ENCODE measurements around the genes OXCT1 and HMGCS1.

DNA sequence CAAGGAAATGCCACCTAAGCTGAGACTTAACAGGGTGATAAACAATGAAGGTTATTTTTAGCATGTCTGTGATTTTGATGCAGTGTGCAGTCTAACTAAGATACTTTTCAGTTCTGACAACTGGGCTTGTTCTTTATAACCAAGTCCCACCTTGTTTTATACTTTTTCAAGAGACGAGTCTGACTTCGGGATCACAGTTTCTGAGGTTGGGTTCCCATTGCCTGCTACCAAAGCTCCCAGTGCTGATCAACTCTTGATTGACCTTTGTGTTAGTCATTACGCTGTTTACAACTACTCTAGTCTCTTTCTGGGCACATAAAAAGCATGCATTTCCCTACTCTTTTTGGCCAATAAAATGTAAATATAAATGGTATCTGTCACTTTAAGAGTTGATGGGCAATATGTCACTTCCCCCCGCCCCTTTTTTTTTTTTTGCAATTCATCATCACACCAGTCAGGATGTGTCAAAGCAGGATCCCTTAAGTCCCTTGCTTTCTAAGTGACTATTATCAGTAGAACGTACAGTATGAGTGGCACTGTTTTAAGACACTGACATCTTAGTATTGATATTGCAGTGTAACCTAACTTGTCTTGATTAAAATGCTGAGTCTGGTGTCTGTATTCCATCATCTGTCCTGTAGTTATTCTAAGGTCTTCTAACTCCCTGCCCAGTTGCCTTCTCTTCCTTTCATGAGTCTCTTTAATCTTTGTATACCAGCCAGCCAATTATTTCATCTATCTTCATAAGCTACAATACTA lies 31.3 kb downstream of the C6 start:
- PRO-cap = no peak
- RAMPAGE, long total RNA, 3 experiments = no peak in any of the 3 experiments

DNA sequence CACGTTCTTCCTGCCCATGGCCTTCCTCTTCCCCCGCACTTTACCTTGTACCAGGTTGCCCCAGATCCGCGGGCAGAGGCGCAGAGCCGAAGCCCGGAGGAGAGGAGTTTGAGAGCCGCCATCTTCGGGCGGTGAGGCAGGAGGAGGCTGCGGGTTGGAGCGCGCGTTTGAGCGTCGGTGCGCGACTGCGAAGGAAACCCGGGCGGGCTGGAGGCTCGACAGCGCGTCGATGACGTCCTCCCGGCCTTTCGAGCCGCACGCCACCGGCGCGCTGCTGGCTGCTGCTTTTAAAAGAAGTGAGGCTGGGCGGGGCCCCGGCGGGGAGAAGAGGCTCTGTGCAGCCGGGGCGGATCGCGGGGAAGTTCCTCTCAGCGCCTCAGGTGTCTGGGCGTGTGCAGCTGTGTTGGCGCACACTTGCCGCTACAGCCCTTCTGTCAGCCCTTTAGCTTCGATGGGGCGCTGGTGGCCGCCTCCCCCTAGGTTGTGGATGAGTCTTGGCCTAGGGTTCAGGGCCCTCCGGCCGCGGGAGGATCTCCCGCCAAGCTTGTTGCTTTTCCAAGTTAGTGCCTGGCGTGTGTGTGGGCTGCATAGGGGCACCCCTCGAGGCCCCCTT lies at the start of gene OXCT1:
Gene OXCT1 (minus strand): TSS at position 189 of the 613 bp plus-strand sequence.
- PRO-cap = bidirectional peak, plus-strand start at position 323 of the sequence, minus-strand start at position 189 of the sequence
- RAMPAGE, long total RNA, 3 experiments = start-site peak on the minus strand in 2 of 3 experiments, centred at positions 165 to 263 of the sequence, 161 to 359 reads per replicate

- PRO-cap = no peak
- RAMPAGE, long total RNA, 3 experiments = no peak in any of the 3 experiments
Measured at GRCh38 chr5:41871718-41872195, 1.5 kb upstream of the OXCT1 start.

- PRO-cap = no peak
- RAMPAGE, long total RNA, 3 experiments = no peak in any of the 3 experiments
Measured at GRCh38 chr5:42364398-42364799, 58.8 kb upstream of the GHR start.

GRCh38 chr5:42554349-42554769 lies 131.1 kb downstream of the GHR start:
- PRO-cap = no peak
- RAMPAGE, long total RNA, 3 experiments = no peak in any of the 3 experiments

GRCh38 chr5:42718409-42718960 lies 38.1 kb upstream of the CCDC152 start:
- PRO-cap = no peak
- RAMPAGE, long total RNA, 3 experiments = no peak in any of the 3 experiments

GRCh38 chr5:42819356-42819861 lies 7.7 kb upstream of the SELENOP start:
- PRO-cap = no peak
- RAMPAGE, long total RNA, 3 experiments = no peak in any of the 3 experiments

DNA sequence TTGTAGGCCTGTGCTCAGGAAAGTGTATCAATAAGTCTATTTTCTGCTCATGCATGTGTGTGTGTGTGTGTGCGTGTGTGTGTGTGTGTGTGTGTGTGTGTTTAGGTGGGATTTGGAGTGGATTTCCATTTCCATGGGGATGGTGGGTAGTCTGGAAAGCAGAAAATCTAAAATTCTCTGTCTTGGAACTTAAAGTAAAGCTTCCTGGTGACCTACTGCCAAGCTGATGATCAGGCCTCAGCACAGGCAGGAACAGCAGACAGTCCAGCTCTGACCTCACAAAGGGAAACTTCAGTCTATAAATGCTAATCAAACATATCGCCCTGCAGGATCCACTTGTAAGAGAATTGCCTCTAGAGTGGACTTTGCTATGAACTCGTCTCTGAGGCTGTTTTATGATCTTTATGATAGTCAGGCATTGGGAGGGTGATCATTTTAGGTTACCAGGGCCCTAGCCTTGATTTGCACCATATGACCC lies 67.5 kb upstream of the SELENOP start:
- PRO-cap = no peak
- RAMPAGE, long total RNA, 3 experiments = no peak in any of the 3 experiments

DNA sequence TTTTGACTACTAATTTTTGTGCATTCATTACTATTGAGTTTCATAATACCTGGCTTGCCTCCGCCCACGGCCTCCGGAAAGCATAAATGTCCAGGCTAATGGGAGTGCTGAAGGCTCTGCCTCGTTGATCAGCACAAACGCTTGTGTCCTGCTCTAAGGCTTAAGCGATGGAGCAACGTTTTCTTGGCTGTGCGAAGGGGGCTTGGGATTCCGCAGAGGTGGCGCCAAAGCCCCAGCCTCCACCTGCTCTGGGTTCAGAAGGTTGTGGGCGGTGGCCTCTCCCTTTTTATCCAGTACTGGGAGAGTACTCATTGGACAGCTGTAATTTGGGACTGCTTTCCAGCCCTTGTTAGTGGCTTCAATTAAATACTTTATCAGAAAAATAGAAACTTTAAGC lies 19.7 kb downstream of the ANXA2R start:
- PRO-cap = no peak
- RAMPAGE, long total RNA, 3 experiments = no peak in any of the 3 experiments

DNA sequence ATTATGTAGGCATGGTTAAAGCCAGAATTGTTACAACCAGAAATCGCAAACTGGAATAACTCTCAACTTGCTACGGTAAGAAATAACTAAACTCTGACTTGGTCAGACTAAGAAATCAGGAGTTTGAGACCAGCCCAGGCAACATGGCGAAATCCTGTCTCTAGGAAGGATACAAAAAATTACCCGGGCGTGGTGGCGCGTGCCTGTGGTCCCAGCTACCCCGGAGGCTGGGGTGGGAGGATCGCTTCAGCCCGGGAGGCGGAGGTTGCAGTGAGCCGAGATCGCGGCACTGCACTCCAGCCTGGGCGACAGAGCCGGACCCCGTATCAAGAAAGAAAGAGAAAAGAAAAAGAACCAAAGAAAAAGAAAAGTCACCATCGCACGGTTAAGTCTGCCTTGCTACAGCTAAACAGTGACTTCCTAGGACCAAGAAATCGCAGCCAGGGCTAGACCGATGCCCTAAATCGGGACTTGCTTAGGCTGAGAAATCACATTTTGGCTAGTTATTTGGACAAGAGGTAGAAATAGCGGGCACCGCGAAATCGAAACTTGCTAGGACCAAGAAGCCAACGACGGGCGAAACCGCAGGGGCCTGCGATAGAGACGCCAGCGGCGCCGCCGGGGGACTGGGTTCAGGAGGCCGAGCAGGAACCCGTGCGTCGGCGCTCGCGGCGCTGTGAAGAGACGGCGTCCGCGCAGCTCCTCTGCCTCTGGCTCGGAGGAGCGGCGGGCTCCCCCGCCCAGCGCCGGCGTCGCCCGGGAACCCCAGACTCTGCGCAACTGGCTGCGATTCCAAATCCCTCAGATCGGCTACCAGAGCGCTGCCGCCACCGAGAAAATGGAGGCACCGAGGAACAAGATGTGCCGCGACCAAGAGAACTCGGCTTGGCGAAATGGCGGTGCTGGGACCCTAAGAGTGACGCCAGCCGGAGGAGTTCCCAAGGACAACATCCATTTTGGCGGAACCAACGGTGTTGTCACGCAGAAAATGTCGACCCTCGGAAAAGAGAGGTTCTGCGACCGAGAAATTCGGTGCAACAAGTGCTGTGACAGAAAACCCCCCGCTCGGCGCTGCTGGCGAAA lies 26.0 kb upstream of the ANXA2R start:
- PRO-cap = unidirectional peak, plus-strand start at position 241 of the sequence; bidirectional peak, plus-strand start at position 600 of the sequence, minus-strand start at position 678 of the sequence; bidirectional peak, plus-strand start at position 795 of the sequence, minus-strand start at position 706 of the sequence; unidirectional peak, minus-strand start at position 918 of the sequence
- RAMPAGE, long total RNA, 3 experiments = start-site peak on the plus strand in 1 of 3 experiments, centred at positions 182 to 700 of the sequence, 11 reads per replicate

- PRO-cap = no peak
- RAMPAGE, long total RNA, 3 experiments = no peak in any of the 3 experiments
Measured at GRCh38 chr5:43237047-43237381, 45.0 kb downstream of the NIM1K start.

DNA sequence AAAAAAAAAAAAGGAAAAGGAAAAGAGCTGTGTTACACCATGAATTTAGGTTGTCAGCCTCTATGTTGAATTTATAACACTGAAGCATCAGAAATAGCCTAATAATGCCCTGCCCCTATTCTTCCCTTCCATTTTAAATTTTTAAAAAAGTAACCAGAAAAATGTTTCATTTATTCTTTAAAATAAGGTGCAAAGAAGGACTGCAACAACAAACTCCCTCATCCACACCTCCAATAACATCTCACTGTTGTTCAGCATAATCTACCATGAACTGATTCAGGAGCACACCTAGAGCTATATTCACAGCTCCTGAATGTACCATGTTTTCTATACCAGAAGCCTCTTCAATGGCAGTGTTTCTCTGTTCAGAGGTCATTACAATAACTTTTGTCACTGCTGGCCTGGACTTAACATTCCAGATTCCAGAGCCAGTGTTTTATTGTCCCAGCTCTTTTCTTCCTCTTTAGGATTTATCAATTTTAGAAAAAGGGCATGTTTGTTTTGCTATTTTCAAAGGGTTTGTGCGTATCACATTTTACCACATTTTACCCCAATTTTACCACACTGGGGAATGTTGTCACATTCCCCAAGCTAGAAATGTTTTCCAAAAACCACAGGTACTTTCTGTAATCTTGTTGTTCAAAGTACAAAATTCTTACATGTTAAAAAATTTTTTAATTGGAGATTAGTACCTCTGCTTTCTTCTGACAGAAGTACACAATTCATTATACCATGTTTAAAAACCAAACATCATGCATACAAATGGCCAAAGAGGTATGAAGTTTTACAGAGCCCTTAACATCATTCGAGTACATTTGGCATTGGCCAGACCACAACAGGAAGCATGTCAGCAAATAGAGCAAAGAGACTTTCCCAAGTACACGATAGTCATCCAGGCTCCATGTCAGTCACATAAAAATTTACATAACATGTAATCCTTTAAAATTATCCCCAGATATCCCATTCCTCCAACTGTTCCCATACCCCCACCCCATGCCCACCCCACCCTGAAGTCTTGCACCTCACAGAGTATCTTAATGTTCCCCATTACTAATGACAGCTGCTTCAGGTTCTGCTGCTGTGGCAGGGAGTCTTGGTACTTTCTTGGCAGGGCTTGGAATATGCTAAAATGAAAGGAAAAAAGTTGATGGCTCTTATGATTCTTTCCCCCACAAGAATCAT lies 22.7 kb downstream of the HMGCS1 start:
- PRO-cap = no peak
- RAMPAGE, long total RNA, 3 experiments = no peak in any of the 3 experiments

DNA sequence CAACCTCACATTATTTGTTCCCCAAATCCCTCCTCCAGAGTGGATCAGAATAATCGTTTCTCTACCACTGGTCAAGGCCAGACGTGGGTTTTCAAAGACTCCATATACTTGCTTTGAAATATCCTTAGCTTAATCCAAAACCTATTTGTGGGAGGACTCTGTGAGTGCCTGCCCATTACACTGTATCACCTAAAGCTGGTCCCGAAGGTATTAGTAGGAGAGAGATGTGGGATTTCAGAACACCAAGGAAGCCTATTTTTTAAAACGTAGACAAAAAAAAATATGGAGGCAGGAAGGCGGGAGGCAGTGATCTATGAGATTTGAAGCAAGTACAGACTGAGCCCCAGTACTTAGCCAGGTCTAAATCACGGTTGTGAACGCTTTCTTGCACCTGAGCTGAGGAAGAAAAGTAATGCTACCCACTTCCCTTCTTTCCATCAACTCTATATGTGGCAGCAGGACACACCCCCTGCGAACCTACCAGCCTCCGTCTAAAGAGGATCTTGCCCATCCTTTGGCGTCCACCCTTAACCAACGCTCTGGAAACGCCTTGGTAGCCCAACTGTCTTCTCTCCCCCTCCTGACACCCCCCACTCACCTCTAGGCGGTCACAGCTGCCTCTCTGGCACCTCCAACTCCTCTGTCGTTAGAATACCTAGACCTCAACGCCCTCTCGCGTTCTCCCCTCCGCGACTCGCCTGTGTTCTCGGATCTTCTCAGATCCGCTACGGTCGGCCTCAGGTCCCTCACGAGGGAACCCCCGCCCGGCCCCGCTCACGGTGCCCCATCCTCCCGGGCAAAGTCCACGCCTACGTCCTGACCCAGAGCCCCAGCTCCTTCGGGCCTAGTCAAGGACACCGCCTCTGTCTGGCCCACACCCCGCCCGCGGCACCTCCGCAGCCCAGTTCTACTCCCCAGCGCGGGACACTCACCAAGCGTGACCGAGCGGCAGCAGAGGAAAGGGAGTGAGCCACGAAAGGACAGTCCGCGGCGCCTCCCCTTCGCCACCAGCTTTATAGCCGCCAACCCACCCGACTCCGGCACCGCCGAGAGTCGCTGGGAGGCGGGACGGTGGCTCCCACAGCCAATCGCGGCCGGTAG lies at the start of gene HMGCS1:
Gene HMGCS1 (minus strand): TSS at position 989 of the 1,101 bp plus-strand sequence.
- PRO-cap = bidirectional peak, plus-strand start outside the sequence, minus-strand start at position 1,044 of the sequence
- RAMPAGE, long total RNA, 3 experiments = start-site peak on the minus strand in 3 of 3 experiments, centred at positions 1,003 to 1,055 of the sequence, 60 to 64 reads per replicate

DNA sequence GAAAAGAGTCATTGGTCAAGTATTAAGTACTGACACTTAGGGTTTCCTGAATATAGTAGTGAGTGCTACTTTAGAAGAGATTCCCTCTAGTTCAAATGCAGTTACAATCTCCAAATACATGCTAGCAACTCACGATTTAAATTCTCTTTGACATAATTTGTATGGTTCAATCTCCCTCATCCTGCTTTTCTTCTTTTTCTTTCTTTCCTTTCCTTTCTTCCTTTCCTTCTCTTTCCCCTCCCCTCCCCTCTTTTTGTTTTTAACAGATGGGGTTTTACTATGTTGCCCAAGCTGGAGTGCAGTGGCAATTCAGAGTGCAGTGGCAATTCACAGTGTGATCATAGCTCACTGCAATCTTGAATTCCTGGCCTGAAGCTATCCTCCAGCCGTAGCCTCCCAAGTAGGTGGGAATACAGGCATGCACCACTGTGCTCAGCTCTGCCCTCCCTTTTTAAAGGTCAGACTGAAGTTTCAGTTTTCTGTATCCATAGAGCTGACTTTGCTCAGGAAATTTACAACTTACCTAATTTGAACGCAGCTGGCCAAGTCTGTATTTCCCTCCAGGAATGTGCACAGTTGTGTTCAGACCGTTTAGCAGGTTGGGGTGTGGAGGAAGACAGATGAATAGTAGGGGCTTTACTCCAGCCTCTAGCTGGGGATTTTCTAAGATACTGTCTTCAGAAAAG lies 754 bp downstream of the CCL28 start:
- PRO-cap = no peak
- RAMPAGE, long total RNA, 3 experiments = no peak in any of the 3 experiments

DNA sequence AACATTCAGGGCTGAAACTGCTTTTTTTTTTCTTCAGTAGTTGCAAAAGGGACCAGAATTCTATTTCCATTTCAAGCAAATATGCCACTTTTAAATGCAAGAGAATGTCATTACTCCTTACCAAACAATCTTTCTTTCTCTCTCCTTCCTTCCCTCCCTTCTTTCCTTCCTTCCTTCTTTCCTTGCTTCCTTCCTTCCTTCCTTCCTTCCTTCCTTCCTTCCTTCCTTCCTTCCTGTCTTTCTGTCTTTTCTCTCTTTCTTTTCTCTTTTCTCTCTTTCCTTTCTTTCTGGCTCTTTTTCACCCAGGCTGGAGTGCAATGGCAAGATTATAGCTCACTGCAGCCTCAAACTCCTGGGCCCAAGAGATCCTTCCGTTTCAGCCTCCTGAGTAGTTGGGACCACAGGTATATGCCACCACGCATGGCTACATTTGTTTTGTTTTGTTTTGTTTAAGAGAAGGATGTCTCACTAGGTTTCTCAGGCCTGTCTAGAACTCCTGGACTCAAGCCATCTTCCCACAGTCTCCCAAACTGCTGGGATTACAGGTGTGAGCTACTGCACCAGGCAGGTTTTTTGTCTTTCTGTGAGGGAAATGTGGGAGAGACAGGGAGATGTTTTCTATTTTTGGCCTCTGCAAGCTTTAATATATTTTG lies 87.0 kb downstream of the FGF10 start:
- PRO-cap = no peak
- RAMPAGE, long total RNA, 3 experiments = no peak in any of the 3 experiments

GRCh38 chr5:44384811-44385494 lies 4.3 kb downstream of the FGF10 start:
- PRO-cap = no peak
- RAMPAGE, long total RNA, 3 experiments = no peak in any of the 3 experiments

DNA sequence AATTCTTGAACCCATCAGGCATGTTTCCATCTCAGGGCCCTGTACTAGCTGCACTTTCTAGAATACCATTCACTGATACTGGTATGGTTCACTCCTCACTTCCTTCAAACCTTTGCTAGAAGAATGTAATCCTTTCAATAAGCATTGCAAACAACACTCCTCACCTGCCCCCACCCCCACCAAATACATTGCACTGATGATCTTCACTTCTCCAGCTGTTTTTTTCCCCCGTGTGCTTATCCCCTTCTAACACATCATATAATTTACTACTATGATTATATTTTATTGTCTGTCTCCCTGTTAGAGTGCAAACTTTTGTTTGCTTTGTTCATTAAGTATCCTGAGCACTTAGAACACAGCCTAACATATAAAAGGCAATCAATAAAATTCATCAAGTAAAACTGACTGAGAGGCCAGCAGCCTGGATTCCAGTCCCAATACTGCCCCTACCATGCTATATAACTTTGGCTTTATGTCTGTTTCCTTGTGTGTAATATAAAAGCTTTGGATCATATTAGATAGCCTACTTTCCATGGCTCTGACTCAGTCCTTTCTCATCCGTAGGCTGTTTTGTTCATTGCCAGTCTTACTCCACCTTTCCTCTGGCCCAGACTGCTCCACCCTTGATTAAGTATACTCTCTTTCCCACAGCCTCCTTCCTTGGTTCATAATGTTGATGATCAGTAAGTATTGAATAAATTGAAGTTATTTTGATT lies 1.7 kb upstream of the MRPS30 start:
- PRO-cap = no peak
- RAMPAGE, long total RNA, 3 experiments = no peak in any of the 3 experiments

DNA sequence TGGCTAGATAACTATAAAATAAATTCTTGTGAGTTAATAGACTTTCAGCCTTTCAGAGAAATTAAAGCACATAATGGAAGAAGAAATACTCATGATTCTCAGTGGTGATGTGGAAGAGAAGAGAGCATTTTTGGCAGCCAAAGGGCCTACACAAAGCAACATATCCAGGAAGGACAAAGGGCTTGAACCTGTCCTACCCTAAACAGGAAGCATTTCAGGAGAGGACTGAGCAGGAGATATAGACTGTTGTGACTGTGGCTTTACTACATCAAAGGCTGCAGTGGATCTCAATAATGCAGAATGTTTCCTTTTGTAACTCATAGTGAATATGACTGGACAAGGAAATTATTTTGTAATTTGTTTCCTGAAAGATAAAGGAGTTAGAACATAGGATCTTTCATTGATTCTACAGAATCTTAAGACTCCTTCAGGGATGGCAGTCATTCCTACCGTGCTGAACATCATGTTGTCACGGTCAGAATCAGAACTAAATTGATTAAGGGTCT lies 1.3 kb upstream of the PARP8 start:
- PRO-cap = no peak
- RAMPAGE, long total RNA, 3 experiments = no peak in any of the 3 experiments

- PRO-cap = no peak
- RAMPAGE, long total RNA, 3 experiments = no peak in any of the 3 experiments
Measured at GRCh38 chr5:50874552-50875374, 208.3 kb downstream of the PARP8 start.

DNA sequence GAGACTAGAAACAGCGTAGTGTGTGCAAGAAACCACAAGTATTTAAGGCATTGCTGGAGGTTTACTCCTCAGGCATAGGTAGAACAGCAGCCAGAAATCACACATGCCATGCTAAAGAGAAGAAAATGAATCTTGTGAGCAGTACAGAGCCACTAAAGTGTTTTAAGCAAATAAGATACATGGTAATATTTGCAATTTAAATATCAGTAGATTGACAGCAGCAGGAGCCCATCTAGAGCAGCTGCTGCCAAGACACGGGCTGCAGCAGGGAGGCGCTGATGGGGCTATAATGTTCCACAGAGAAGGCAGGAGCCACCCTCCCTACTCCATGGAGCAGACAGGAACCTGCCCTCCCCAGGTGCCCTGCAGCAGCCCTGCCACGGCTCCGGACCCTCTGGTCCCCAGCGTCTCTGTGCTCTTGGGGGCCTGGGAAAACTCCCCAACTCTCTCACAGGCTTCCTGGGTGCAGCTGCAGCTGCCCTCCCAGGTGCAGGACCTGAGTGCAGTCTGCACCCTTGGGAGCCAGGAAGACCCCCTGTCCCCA lies 224.1 kb upstream of the ISL1 start:
- PRO-cap = no peak
- RAMPAGE, long total RNA, 3 experiments = no peak in any of the 3 experiments